Glomerular endothelial cell (primary cell): ENCODE measurements around the gene ZSCAN10.

DNA sequence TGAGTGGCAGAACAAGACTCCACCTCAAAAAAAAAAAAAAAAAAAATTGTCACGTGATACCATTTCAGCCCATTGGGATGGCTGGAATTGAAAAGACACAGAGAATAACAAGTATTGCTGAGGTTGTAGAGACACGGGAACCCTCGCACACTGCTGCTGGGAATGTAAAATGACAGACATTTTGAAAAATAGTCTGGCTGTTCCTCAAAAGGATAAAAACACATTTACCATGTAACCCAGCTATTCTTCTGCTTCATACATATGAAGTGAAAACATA is 2.8 kb upstream of the IL32 start:
- RAMPAGE, long total RNA, result no peak

DNA sequence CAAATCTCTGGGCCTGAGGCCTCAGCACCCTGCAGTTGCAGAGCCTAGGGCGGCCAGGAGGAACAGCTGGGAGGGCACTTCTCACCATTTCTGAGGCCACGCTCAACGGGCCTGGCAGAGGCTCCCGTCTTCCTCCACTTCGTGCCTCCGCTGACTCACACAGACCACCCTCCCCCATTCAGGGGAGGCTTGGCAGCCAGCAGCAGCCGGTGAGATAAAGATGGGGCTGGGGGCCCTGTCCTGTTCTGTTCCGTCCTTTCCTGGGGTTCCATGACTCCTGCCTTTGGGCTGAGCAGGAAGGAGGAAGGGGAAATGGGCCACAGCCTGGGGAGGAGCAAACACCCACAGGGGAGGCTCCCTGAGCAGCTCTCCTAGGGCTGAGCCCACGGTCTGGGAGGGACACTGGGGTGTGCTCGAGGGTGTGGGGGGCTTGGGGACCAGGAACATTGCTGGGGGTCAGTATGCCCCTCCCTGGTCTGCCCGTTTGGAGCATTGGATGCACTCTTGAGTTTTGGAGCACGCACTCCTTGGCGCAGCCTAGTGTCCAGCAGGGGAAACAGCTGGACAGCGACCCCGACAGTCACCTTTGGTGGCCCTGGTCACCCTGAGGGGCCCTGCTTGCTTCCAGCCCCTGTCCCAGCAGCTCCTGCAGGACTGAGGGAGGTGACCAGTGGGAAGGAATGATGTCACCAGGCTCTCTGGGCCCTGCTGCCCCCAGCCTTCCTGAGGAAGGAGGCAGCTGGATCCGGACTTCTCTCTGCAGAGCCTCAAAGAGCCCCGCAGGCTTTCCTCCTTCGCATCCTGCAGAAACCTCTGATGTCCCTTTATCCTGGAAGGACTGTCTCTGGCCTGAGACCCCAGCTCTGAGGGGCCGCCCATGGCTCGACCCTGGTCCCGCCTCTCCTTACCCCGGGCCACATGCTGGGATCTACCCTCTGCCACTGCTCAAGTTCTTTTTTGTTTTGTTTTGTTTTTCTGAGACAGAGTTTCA is 12.0 kb downstream of the ZSCAN10 start:
- RAMPAGE, long total RNA, result start-site peak on the minus strand centred at position 278 of the sequence, 65 bp wide, 24 and 26 reads in 2 replicates

GRCh38 chr16:3099026-3099541 is at the start of gene ZSCAN10:
TSS of gene ZSCAN10 (minus strand) at chr16:3099294.
- RAMPAGE, long total RNA, result no peak

- RAMPAGE, long total RNA, result no peak
Observed at GRCh38 chr16:3158096-3158534, 23.3 kb downstream of the ZNF213 start.

DNA sequence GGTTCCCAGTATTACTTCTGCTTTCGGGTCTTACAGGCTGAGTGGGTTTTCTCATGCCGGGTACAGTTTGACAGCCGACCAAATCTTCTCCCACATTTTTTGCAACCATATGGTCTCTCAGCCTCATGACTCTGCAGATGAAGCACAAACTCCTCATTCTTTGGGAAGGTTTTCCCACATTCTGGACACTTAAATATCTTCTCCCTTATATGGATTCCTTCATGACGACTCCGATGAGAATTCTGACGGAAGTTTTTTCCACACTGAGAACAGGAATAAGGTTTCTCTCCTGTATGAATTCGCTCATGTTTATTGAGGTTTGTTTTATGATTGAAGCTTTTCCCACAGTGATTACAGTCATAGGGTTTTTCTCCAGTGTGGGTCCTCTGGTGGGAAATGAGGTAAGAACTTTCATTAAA is 11.1 kb downstream of the ZNF200 start:
- RAMPAGE, long total RNA, result no peak

- RAMPAGE, long total RNA, result no peak
Observed at GRCh38 chr16:3458944-3459477, 15.5 kb downstream of the NAA60 start.

DNA sequence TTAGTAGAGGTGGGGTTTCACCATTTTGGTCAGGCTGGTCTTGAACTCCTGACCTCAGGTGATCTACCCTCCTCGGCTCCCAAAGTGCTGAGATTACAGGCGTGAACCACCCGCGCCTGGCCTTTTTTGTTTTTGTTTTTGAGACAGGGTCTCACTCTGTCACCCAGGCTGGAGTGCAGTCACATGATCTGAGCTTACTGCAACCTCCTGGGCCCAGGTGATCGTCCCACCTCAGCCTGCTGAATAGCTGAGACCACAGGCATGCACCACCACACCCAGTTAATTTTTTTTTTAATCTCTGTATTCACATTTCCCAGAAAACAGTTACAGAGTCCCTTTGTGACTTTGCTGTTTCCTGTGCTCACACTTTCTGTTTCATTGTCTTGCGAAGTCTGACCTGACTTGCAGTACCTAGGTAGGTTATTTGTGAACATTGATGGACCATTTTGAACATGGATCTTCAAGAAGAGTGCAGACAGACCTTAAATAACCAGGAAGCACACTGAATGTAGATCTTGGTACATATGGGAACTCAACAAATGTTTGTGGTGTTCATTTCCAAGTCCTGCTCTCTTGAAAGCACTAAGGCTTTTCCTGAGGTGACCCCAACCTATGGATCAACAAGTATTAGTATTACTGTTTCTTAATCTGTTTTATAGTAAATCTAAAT is 2.8 kb downstream of the CLUAP1 start:
- RAMPAGE, long total RNA, result no peak

GRCh38 chr16:3656492-3656677 is 1.9 kb downstream of the DNASE1 start:
- RAMPAGE, long total RNA, result no peak

DNA sequence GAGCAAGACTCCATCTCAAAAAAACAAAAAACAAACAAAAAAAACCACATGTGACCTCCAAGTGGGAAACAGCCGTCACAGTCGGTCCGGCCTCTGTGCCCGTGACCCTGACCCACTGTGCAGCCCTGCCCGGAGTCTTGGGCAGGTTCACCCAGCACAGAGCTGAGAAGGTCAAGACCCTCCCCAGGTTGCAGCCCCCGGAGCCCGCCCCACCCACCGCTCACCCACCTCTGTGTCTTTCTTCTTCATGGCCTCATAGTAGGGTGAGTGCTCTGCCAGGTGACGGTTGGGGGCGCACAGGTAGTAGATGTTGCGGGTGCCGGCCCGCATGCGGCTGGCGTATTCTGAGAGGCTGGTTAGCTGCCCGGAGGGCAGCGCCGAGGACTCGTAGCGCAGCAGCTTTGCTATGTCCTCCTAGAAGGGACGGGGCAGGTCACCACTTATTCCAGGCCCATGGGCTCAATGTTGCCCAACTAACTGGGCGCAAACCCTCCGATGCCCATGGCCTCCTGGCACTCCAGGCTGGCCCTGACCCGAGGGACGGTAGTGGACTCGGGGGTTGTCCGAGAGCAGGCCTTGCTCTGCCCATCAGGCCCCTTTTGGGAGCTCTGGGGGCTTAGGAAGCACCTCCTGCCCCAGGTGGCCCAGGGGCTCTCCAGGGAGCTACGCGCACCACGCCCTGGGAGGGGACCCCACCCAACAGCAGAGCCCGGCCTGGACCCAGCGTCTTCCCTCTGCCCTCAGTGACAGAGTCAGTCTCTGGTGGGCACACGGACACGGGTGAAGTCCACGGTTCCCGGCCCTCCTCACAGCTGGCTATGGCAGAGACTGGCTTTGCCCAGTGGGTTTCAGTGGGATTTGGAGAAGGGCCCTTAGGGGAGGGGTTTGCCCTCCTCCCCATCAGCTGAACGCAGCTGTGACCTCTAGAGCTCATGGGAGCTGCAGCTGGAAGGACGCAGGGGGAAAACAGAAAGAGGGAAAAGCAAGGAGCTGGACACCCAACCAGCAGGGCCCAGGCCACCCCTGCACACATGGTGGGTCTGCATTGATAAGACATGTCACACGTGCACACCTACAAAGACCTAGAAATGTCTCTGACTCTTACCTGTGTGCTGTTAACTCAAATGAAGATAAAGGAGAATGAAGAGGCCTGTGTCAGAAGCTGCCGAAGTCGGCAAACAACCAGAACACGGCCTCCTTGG is 10.0 kb downstream of the DNASE1 start:
- RAMPAGE, long total RNA, result no peak

GRCh38 chr16:3675539-3676038 is 21.1 kb downstream of the DNASE1 start:
- RAMPAGE, long total RNA, result no peak

- RAMPAGE, long total RNA, result no peak
Observed at GRCh38 chr16:3722986-3723293, 5.6 kb upstream of the TRAP1 start.

DNA sequence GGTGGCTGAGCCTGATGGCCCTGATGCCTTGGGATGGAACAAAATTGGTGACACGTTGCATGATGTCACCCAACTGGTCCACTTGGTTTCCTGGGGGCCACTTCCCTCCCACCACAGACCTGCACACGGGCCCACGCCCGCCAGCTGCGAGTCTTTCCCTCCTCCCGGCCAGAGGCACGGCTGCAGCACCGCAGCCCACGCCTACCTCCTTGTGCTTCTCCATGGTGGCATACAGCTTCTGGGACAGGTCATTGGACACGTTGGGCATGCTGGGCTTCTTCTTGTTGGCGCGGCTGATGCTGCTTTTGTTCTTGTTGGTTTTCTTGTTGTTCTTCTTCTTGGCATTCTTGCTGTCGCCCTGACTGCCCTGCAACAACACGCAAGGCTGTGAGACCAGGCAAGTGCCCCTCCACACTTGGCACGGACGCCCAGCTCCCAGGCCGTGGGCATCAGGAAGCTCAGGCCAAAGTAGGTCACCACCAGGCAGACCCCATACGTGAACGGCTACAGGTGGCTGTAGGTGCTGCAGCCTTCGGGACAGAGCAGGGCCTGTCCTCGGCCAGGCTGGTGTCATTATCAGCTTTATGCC is 14.3 kb upstream of the TRAP1 start:
- RAMPAGE, long total RNA, result no peak

GRCh38 chr16:3819121-3819647 is 61.3 kb downstream of the CREBBP start:
- RAMPAGE, long total RNA, result no peak

DNA sequence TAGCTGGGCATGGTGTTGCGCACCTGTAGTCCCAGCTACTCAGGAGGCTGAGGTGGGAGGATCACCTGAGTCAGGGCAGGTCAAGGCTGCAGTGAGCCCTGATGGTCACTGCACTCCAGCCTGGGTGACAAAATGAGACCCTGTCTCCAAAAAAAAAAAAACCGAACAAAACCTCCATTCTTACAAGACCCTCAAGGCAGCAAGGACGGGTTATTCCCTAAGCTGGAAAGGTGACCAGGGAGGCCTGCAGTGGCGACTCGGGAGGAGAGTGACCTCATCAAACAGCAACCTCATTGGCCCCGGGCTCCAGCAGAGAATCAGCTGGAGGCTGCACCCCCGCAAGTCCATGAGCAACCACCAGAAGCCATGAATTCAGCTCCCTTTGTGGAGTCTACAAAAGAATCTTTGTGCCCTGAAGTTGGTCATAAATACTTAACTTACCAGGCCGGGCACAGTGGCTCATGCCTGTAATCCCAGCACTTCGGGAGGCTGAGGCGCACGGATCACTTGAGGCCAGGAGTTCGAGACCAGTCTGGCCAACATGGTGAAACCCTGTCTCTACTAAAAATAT is 80.9 kb upstream of the CREBBP start:
- RAMPAGE, long total RNA, result no peak

- RAMPAGE, long total RNA, result no peak
Observed at GRCh38 chr16:4059895-4060339, 56.3 kb downstream of the ADCY9 start.

- RAMPAGE, long total RNA, result no peak
Observed at GRCh38 chr16:4240221-4241245, 1.3 kb downstream of the SRL start.

DNA sequence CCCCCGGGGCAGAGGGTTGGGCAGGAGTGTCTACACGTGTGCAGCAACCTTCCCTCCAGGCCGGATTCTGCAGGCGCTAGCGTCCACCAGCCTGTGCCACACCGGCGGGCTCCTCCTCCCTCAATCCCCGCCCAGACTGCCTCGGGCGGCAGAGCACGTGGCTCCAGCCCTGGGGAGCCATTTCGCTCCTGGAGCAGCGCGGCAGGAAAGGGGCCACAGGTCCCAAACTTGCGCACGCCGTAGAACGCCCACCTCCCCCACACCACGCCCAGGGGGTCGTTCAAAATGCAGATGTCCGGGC is 1.7 kb downstream of the TFAP4 start:
- RAMPAGE, long total RNA, result no peak

GRCh38 chr16:4273224-4273883 is 531 bp upstream of the TFAP4 start:
- RAMPAGE, long total RNA, result no peak

GRCh38 chr16:4319496-4319882 is 3.6 kb downstream of the GLIS2 start:
- RAMPAGE, long total RNA, result no peak

DNA sequence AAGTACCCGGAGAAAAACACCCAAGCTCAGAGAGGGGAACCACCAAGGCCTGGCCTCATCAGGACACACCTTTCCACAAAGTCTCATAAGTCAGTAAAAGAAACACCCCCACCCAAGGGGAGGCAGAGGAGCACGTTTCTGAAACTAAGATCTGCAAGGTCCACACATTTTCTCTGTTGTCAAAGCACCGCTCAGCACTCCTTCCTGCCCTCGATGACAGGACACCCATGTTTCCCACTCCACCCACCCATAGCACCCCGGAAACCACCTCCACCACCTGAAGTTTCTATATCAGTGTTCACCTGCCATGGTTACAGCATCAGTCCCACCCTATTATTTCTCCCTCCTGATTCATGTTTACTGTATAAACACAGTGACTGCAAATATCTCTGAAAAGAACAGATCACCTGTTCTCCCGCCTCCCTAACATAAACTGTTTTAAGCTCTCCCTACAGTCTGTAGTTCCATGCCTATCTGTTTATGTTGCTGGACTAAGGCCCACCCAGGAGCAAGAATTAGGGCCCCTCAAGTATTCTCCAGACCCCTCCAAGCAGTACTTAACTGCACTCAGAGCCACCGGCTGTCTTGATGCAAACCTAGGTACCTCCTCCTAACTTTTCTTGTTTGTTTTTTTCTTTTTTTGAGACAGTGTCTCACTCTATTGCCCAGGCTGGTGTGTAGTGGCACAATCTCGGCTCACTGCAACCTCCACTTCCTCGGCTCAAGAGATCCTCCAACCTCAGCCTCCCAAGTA is 2.0 kb downstream of the CORO7 start:
- RAMPAGE, long total RNA, result no peak